ENCODE data around the gene ETS2.

DNA sequence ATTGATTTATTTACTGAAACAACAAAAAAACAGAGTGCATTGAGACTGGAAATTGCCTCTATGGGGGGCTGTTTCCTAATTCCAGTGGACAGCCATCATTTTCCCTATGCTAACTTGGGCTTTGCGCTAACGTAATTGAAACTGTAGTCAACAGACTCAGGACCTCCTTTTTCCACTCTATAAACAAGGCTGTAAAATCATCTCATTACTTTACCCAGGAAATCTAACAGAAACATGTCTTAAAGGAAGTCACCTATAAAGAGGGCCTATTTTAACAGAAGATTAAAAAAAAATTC lies 2.1 kb downstream of the ERG start:
- RRBS = no CpG with 5 or more reads among the region's 2 CpGs

DNA sequence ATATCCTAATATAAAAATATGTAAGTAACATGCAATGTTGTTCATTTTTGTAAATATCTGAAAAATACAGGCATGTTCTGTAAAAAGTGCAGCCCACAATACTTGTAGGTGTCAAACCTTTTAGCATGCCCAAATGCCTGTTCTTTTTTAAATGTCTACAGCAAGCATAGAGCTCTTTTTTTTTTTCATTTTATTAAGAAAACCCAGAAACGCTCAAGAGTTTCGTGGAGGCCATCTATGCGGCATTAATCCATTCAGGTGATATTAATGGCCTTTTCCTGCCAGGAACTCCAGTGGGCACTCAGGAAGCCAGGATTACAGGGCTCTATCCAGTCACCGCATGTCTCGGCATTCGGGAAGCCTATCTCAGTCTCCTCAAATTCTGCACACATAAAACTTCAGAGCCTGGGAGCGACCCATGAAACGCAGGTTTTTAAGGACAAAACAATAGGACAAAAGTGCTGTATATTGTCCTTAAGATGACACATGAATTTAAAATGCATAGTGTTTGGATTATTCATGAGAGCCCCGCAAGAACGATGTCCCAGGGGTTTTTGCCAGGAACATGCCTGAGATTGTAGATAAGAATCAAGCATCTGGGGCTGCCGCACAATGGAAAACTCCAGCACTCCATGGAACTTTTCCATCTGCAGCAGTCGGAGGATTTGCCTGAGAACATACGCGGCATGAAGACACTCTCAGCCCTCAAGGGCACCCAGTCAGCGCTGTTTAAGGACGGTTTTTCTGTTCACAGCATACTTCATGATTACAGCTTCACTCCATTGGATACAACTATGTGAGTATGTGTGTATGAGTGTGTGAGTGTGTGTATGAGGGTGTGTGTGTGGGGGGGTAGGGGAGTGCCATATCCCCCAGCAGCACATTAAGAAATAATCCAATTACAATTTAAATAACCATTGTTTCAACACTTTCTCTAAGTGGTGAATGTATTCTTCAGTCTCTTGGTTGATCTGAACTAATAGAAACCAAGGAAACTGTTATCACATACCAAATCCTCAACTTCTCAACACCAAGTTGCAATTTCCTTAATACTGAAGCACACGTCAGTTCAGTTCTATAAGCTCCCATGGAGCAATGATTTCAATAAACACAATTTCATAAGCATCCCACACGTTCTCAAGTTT lies 5.3 kb upstream of the ERG start:
- RRBS = no CpG with 5 or more reads among the region's 18 CpGs

- RRBS = no CpG with 5 or more reads among the region's 4 CpGs
Measured at GRCh38 chr21:38735541-38735769, 70.3 kb upstream of the ETS2 start.

GRCh38 chr21:38786199-38786777 lies 19.4 kb upstream of the ETS2 start:
- RRBS = no CpG with 5 or more reads among the region's 4 CpGs

GRCh38 chr21:38805413-38806209 lies at the start of gene ETS2:
Gene ETS2 (plus strand): TSS chr21:38805929.
- RRBS = 6% methylated on average over 45 of the region's 79 CpGs

- RRBS = no CpG with 5 or more reads among the region's 11 CpGs
Measured at GRCh38 chr21:38847136-38848028, 41.7 kb downstream of the ETS2 start.

DNA sequence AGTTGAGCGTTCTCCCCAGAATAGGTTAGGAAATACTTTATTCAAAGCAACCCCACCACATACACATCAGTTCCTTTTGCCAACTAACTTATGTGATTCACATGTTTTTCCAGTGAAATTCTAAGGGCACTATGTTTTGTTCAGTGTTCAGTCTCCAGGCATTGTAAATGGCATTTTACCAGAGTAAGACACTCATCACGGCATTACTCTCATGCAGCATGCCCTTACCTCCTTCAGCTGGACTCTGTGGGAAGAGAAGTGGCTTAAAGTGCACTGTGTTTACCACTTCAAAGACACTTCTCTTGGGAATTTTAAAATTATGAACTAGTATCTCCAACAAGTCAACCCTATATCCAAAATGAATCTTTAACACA lies 5.5 kb upstream of the PSMG1 start:
- RRBS = no CpG with 5 or more reads among the region's 2 CpGs

GRCh38 chr21:39283547-39284875 lies 29.4 kb downstream of the BRWD1 start:
- RRBS = no CpG with 5 or more reads among the region's 9 CpGs

GRCh38 chr21:39340546-39341051 lies 8.3 kb downstream of the HMGN1 start:
- RRBS = no CpG with 5 or more reads among the region's 9 CpGs

- RRBS = 94% methylated on average over 7 of the region's 60 CpGs
Measured at GRCh38 chr21:39385127-39386270, 5.4 kb downstream of the GET1 start.

DNA sequence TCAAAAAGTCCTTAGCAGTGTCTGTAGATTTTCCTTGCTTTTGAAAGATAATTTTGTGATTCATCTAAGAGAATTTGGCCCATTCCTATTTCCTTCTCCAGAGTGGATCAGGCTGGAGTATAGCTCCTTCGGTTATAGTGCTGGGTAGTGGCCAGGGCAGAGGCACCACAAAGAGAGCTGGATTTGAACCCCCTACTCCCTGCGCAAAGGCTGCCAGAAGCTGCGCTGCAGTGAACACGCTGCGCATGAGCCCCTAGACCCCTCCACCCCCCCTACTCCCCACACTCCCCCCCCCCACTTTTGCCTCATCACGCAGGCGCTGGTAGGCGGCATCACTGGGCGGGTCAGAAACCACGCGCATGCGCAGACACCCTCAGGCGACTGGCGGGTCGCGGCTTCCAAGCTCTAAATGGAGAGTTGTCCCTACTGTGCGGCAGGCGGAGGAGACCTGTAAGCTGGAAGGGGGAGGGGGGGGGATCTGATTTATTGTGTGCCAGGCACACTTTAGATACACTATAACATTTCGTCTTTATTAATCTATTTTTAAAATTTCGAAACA lies 7.4 kb downstream of the GET1 start:
- RRBS = no CpG with 5 or more reads among the region's 20 CpGs

DNA sequence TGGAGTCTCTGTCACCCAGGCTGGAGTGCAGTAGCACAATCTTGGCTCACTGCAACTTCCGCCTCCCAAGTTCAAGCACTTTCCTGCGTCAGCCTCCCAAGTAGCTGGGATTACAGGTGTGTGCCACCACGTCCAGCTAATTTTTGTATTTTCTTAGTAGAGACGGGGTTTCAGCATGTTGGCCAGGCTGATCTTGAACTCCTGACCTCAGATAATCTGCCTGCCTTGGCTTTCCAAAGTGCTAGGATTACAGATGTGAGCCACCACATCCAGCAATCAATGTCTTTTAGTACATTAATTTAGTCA lies 34.9 kb downstream of the SH3BGR start:
- RRBS = no CpG with 5 or more reads among the region's 4 CpGs

DNA sequence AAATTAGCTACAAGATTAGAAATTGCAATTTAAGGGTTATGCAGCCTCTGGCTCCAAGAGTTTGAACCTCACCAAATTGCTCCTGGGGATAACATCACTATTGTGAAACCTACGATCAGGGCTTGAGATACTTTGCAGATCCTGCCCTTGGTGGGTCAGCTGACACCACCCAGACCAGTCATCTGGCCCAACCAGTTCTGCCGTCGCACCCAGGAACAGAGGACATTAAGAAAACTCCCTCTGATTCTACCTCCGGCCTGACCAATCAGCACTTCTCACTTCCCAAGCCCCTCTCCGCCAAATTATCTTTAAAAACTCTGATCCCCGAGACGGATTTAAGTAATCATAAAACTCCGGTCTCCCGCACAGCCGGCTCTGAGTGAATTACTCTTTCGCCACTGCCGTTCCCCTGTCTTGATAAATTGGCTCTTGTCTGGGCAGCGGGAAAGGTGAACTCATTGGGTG lies 32.9 kb upstream of the B3GALT5 start:
- RRBS = 67% methylated on average over 3 of the region's 13 CpGs

- RRBS = no CpG with 5 or more reads among the region's 12 CpGs
Measured at GRCh38 chr21:39667240-39667813, 54.6 kb downstream of the B3GALT5 start.

- RRBS = no CpG with 5 or more reads among the region's 13 CpGs
Measured at GRCh38 chr21:39676051-39676699, 63.4 kb downstream of the B3GALT5 start.

GRCh38 chr21:39884957-39885657 lies 17.9 kb downstream of the PCP4 start:
- RRBS = no CpG with 5 or more reads among the region's 16 CpGs

DNA sequence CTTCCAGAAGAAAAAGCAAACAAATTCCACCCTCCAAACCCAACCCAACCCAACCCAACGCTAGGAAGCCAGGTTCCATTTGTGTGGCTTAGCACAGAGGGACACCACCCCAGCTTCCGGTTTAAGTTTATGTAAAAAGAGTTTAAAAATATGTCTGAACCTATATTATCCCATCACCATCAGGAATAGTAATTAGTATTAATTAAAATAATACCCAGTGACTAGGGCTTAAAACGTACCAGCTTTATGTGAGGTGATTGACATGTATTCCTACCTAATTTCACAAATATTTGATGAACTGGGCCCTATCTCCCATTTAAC lies 11.6 kb upstream of the BACE2 start:
- RRBS = no CpG with 5 or more reads among the region's 3 CpGs

DNA sequence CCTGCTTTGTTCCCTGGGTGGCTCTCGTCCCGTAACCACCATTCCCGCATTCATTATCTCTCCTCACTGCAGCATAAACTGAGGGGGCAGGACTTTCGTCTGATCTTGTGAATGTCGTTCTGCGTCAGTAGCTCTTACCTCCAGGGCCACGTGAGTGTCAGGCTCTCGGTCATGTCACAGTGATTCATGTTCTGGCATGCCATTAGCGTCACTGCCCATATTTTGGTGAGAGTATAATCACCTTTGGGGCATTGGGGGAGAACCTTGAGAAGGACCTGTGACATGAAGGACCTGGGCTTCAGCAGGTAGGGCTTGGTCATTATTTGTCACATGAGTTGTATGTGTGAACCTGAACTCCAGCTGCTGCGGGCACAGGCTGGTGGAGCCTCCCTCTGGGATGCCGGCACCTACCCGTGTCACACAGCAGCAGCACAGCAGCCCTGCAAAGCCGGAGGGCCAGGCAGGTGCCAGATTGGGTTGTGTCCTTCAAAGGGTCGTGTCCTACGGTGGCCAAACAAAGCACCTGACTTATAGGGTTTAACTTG lies 68.5 kb downstream of the BACE2 start:
- RRBS = 92% methylated on average over 3 of the region's 15 CpGs

GRCh38 chr21:41243224-41243893 lies 73.2 kb upstream of the FAM3B start:
- RRBS = no CpG with 5 or more reads among the region's 4 CpGs

GRCh38 chr21:41251019-41251244 lies 65.7 kb upstream of the FAM3B start:
- RRBS = no CpG with 5 or more reads among the region's 6 CpGs